ENCODE measurements around a stretch of chr17.

DNA sequence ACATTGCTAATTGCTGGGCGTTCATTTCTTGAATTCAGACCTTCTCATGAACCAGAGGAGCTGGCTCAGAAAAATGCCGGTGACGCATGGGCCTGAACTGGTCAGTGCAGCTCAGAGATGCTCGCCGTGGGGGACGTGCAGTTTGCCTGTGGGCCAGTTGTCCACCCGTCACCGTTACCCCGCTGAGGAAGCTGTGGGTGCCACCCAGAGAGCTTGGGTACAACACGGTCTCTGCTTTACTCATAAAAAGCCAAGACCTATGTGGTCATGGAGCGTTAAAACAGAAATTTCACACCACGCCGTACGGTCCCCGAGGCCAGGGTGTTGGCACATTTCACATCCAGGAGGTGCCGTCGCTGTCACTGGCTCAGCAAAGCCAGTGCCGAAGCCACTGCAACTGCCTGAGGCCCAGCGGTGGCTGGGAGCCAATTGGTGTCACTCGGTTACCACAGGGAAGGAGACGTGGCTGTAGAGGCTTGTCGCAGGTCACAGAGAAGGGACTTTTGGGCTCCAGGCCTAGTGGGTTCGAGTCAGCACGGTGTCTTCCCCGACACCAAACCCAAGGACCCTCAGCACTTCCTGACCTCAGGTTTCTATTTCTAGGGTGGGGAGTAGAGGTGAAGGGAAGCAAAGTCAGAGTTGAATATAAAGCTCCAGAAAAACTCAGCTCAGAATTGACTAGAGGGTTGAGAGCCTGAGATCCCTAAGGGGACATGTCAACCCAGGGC lies 121.0 kb downstream of the METRNL start:
- PRO-cap, result bidirectional peak, plus-strand start at position 435 of the sequence, minus-strand start at position 195 of the sequence